Measurements from ENCODE around the genes FGR and THEMIS2.

DNA sequence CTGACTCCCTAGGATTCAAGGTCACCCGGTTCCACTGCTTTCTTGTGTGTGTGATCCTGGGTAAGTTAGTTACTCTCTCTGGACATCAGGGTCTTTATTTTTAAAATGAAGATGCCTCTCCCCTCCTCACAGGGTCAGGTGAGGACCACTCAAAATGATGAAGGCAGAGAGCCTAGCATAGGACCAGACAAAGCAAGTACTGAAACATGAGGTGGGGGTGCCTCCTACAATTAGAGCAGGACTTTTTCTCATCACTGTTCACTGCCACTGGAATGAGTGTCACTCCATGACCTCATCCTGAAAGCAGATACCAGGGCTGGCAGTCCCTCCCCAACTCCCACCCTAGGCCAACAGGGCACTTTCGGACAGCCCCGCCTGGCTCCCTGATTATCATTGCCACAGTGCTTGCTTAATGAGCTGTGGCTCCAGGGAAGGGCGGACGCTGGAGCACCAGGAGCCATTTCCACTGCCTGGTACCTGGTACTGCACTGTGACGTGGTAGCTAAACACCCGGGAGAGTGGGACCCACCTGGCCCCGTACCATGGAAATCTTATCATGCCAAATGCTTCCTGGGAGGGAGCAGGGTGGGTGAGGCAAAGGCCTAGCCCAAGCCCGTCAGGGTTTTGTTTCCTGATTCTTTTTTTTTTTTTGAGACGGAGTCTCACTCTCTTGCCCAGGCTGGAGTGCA is 22.3 kb downstream of the SLC9A1 start:
- PRO-cap, result unidirectional peak, plus-strand start at position 412 of the sequence

DNA sequence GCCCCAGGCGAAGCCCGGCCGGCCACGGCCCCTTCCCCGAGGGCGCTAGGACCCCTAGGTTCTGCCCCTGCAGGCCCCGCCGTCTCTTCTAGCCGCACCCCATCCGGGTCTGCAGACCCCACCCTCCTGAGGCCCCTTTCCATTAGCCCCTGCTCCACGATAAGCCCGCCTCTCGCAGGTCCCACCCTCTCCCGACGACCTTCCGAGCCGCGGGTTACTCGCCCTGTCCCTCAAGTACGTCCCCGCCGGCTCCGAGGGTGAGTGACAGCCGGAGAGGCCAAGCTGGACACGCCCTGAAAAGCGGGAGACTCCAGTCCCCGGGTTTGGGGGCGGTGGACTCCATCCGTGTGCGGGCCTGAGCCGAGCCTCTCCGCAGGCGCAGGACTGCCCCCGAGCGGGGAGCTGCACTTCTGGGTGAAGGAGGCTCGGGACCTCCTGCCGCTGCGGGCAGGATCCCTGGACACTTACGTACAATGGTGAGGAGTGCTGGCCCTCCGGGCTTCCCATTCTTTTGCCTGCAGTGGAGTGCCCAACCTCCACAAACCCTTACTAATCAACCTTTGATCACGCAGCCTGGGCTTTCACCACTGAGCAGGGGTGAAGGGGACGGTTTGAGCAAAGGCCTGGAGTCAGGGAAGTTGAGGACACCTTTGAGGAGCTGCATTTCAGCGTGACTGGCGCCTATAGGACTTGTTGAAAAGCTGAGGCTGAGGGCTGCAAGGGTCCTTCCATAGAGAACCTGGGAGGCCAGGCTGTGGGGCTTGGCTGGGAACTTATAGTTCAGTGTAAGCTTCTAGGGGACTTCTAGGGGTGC is 9.5 kb downstream of the SYTL1 start:
- PRO-cap, result unidirectional peak, minus-strand start at position 90 of the sequence

GRCh38 chr1:27358353-27358968 is 8.3 kb downstream of the MAP3K6 start:
- PRO-cap, result no peak

DNA sequence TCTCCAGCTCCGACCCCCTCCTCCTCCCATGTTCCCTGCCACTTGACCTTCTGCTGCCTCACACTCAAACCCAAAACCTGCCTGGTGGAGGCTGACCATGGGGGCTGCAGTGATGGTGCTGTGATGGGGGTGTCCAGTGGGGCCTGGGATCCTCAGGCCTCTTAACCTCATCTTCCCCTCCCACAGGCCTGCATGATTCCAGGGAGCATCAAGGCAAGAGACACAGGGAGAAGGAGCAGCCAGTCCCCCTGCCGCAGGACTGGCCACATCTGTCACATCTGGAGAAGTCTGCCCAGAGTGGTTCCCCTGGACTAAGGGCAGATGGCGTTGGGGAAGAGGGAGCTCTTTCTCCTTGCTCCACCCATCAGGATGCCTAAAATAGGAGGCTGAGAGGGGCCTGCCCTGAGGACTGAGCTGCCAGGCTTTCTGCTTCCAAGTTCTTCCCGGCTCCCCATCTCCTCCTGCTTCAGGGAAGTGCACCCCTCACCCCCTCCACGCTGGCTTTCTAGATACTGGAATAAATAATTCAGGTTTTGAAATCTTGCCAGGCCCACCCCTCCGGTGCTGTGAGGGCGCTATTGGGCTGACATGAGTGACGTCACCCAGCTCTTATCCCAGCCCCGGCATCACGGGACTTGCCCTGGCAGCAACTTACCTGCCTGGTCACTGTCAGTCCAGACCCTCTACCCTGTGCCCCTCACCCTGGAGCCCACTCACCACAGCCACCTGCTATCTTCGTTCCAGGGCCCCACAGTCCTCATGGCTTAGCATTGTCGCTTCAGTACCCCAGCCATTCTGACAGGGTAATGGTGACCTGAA is 1.1 kb upstream of the GPR3 start:
- PRO-cap, result bidirectional peak, plus-strand start at position 646 of the sequence, minus-strand start at position 507 of the sequence

DNA sequence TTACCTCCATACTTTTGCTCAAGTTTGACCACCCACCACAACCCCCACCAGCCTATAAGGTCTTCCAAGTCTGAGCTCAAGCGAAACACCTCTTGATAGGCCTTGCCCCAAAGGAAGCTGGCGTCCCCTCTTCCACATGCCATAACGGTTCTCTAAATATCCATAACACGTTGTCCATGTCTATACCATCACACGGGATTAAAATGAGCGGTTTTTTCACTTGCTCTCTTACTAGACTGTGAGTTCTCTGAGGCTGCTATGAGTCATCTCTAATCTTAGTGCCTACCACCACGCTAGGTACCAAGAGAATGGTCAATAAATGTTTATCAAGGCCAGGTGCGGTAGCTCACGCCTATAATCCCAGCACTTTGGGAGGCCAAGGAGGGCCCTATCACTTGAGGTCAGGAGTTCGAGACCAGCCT is 41.0 kb downstream of the WASF2 start:
- PRO-cap, result no peak

DNA sequence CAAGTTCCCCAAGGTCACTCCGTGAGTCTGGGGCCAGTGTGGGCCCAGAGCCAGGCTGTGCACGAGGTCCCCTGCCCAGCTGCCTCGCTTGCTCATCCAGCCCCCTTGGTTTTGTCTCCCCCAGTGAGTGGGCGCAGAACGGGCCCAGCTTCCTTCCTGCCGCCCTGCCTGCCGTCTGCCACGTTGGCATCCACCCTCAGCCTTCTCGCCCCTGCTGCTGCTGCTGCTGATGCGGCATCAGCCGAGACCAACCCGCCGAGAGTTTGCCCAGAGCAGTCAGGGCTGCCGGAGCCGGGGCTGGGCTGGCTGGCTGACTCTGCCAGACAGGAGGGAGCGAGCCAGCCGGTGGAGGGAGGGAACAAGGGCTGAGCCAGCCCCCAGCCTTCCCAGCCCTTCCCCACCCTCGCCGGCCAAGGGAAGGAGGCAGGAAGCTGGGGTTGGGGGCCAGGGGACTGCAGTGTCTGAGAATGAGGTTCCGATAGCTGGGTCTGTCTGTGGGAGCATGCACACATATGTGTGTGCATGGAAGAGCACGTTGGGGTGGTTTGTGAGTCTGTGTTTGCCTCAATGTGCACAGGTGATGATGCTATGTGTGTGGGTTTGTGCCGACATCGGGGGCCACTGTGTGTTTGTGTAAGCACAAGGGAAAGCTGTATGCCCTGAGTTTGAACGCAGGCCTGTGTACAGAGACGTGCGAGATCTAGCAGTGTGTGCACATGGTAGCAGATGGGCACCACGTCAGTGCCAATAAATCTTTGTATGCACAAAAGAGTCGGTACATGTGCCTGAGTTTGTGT is 31.6 kb upstream of the WASF2 start:
- PRO-cap, result no peak

DNA sequence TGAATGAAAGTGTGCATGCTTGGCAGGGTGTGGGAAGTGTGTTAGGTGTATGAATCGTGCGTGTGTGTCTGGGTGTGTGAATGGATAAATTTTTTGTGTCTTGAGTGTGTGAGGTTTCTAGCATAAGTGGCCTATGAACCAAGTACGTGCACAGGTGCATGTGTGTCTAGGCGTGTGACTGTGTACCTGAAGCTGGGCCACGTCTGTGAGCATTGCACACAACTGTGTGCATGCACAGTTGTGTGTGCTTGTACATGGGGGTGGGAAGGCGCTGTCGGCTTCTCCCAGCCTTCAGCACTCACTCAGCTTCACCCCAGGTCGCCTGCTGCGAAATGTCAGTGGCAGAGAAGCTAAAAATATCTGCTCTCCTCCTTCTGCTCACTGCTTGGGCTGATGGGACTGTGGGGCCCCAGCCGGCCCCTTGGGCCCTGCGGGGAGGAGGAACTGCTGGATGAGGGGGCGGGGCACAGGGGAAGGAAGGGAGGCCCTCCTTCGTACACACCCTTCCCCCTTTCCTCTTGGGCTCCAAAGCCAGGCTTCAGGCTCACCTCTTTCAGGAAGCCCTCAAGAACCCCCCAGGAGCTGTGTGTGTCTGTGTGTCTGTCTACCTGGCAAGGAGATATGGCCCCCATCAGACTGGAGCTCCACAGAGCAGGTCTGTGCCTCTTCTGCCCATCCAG is 35.4 kb upstream of the WASF2 start:
- PRO-cap, result bidirectional peak, plus-strand start at position 412 of the sequence, minus-strand start at position 304 of the sequence

- PRO-cap, result bidirectional peak, plus-strand start at chr1:27528213, minus-strand start at chr1:27528138
These were observed 38.1 kb upstream of the WASF2 start for GRCh38 chr1:27527707-27528805.

DNA sequence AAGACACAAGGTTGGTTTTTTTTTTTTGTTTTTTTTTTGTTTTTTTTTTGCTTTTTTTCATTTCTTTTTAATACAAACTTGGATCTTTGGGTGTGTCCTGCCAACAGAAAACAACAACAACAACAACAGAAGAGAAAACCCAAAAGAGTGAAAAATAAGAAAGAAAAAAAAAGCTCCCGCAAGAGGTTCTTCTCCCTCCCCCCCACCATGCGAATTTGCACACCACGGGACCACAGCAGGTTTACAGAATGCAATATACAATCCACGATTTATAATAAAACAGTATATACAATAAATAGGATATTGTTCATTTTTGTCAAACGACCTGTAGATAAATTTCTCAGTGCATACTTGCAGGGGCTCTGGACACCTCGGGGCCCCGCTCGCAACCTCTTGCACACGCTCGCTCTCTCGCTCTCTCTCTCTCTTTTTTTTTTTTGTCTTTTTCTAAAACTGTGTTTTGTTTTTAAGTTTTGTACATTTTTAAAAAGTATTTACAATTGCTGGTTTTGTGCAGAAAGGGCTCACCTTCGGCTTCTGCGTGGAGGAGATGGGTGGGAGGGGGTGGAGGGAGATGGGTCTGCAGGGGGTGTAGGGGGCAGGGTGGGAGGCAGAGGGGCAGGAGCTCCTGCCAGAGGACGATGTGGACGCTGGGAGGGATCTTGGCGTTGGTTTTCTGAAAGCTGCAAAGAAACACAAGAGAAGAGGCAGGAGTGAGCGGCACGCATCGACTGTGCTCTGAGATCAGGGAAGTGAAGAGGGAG is 44.4 kb upstream of the WASF2 start:
- PRO-cap, result no peak

DNA sequence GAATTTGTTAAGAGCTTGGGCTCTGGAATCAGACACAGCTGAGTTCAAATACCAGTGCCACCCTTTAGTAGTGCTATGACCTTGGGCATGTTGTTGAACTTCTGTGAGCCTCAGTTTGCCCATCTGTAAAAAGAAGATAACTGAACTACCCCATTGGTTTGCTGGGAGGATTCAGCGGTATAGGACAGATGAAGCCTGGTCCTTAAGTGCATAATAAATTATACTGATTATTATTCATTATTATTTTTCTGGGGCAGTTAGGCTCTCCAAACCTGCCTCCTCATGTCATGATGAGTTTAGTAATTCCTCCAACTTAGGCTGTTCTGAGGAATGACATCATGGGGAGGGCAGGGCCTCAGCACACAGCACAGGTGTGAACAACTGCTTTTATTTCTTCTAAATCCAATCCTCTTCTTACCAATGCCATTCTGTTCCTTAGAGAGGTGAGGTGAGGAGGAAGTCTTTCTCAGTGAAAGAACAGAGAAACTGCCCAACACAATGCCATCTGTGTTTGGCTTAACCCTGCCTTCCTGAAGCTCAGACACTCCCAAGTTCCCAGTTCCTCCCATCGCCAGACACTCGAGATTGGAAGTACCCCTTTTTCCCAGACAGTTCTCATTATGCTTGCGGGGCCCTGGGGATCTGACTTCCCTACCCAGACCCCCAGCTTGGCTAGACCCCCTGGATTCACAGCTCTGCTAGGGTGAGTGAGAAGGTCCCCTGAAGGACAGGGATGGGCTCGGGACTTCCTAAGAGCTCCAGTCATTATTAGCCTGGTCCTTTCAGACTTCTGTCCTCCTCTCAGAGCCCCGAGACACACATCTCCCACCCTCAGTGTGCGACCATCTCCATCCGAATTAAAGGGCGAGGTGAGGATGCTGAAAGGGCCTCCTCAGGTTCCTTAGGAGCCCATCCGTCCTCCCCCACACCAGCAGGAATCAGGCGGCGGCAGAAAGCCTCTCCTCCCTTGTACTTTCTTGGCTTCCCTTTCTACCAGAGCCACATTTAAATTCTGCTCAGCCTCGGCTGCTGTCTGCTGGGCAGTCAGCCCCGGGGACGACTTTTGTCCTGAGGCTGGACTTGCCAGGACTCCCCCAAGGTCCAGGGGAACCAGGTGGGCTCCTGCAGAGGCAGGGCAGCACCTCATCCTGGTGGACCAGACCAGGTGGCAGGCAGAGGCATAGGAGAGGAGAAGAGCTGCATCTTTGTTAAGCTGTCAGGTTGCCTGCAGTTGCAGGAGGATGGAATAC is 45.6 kb upstream of the WASF2 start:
- PRO-cap, result no peak

DNA sequence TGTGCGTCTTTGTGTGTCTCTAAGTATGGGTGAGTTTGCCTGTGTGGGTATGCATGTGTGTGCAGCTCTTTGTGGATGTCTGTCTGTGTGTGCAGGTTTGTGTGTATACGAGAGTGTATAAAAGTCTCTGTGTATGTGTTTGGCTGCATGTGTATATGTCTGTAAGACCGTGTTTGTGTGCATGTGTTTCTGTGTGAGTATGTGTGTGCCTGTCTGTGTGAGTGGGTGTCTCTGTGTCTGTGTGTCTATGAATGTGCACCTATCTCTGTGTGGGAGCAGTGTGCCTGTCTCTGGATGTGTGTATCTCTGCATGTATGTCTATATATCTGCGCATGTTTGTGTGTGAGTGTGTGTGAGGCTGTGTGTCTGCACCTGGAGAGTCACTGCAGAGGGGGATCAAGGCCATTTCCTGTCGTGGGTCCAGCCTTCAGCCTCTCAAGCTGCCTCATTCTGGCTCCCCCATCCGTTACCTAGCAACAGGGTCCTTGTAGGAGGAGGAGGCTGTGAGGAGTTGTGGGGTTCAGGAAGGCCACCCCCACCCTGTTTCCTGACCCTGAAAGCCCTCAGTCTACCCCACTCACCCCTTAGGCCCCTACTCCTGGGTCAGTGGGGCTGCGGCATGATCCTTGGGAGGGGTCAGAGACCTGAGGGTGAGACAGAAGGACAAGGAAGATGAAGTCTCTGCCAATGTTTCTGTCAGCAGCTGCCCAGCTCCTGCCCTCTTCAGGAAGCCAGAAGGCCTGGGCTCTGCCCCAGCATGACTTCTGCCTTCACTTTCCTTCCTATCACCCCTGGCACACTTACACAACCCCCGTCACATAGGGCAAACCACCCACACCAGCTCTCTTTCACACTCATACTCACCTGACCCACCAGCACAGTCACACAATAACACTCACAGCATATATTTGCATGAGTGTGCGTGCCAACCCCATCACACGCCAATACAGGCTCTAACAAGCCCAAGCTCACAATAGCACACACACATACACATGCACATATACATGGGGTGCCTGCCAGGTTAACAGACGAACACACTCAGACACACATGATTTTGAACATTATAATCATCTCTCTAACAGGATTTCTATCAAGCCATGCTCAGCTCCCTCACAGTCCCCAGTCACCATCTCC is 10.1 kb downstream of the FGR start:
- PRO-cap, result no peak

DNA sequence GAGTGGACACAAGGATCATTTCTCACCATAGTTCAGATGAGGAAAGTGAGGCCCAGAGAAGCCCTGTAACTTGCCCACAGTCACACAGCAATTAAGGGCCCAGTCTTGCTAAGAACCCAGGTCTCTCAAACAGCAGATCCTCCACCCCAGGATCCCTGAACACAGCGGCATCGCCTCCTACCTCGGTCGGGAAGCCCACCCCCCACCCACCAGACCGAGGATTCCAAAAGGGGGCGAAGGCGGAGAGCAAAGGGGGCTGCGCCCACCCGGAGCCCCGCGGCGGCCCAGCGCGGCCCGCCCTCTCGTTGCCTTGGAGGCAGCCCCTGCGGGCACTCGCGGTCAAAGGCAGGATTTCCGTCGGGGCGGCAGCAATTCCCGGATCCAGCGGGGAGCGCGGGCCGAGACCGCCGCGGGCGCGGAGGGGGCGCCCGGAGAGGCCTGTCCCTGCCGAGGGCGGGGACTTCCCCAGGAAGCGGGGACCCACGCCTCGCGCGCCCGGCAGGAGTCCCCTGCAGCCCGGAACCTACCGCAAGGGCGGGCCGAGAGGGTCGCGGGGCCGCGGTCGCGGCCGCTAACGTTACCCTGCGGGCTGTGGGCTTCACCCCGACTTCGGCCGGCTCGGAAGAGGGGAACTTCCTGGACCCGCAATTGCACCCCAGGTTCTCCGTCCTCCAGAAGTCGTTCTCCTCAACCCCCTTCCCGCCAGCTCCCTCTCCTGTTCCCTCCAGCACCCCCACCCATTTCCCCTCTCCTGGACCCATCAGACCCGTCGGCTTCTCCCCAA is 901 bp downstream of the FGR start:
- PRO-cap, result bidirectional peak, plus-strand start at position 519 of the sequence, minus-strand start at position 307 of the sequence

DNA sequence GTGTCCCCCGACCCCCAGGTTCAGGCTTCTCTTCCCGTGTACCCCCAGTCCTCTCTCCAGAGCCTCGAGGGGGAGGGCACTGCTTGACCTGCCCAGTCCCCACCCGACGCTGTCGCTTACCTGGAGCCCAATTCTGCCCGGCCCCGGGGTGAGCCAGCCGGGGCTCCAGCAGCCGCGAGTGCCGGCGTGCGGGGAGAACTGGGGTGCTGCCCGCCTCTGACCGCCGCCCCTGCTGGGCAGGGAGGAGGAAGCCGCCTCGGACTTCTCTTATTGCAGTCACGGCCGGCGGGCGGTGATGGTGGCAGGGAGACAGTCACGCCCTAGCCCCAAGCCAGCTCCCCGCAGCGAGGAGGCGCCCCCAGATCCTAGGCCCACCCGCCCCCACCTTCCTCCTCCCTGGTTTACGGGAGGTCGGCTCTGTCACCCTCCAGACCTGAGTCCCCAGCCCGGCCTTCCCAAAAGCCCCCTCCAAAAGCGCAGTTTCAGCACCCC is at the start of gene FGR:
TSS of gene FGR (minus strand) at position 241 of the 492 bp plus-strand sequence.
- PRO-cap, result no peak

DNA sequence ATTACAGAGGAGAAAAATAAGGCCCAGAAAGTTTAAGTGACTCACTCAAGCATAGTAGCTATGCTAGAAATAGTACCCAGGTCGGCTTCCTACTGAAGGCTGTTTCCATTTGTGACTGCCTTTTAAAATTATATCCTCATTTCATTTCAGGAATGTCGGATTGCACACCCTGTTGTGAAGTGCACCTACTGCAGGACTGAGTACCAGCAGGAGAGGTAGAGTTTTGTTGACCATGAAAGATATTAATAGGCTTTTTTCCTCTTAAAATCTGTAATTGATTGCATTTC is 1.5 kb downstream of the FAM76A start:
- PRO-cap, result no peak

GRCh38 chr1:27785660-27786558 is 12.9 kb downstream of the STX12 start:
- PRO-cap, result no peak

GRCh38 chr1:27850317-27850737 is 19.7 kb downstream of the PPP1R8 start:
- PRO-cap, result no peak

GRCh38 chr1:27859807-27860224 is 12.5 kb upstream of the THEMIS2 start:
- PRO-cap, result no peak

GRCh38 chr1:27872158-27872728 is at the start of gene THEMIS2:
THEMIS2 (plus strand) TSS chr1:27872544.
- PRO-cap, result unidirectional peak, plus-strand start at chr1:27872544

- PRO-cap, result no peak
These were observed 1.1 kb upstream of the XKR8 start for GRCh38 chr1:27958541-27959133.

DNA sequence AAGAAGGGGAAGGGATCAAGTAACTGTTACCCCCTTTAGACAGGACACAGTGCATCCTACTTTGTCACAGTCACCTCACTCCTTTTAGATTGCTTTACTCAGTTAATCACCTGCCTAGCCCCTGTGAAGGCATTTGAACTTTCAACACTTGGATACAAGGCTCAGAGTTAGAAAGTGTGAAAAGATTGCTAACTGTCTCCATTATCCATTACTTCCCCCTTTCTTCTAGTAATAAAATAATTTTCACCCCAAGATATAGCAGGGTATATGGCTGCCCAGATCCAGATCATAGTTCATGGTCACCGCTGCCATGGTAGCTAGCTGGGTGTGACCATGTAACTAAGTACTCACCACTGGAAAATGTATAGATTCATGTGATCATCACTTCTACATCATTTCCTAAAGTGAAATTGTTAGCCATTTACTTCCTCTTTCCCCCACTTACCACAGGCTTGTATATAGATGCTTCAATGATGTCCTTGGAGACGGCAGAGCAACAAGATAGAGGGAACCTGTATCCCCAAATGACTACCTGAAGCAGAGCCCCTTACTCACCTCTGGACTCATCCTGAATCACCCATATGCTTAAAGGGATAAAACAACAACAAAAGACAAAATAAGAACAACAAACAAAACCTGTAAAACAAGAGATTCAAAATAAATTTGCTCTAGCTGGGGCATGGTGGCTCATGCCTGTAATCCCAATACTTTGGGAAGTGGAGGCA is 22.7 kb upstream of the EYA3 start:
- PRO-cap, result no peak